Thoracic aorta endothelial cell (primary cell): ENCODE measurements around a stretch of chr6.

- CAGE, long polyA plus RNA: no peak
Observed at GRCh38 chr6:39878054-39878468, 56.2 kb downstream of the MOCS1 start.

DNA sequence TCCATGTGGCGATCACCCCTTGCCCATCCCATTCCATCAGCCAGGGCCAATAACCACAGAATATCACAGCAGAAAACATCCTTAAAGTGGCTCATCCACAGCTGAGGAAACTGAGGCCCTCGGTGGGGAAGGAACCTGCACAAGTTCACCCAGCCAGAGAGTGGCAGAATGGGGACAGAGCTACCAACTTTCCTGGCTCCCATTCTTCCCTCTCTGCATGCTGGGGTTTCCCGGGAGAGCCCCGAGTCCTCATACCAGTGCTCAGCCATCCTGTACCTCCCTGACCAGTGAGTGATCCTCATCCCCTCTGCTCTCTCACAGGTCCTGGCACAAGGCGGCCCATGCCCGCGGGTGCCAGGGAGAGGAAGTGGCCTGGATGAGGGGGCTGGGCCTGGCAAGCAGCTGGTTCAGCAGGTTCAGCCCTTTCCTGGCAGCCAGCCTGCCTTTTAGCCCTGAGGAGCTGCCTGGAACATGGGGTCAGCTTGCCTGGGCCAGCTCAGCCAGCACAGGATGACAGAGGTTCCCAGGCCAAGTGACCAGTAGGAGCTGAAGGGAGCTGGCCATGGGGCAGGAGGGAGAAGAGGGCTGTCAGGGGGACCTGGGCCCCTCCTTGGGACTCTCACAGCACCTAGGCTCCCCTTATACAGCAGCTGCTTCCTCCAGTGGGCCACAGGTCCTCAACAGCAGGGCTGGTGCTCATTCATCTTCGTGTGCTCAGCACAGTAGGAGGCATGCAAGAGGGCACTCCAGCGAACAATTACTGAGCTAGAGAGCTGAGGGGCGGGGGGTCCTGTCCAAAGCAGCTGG is 10.9 kb downstream of the MOCS1 start:
- CAGE, long polyA plus RNA: no peak

- CAGE, long polyA plus RNA: no peak
Observed at GRCh38 chr6:40998462-40999073, 40.5 kb downstream of the UNC5CL start.

DNA sequence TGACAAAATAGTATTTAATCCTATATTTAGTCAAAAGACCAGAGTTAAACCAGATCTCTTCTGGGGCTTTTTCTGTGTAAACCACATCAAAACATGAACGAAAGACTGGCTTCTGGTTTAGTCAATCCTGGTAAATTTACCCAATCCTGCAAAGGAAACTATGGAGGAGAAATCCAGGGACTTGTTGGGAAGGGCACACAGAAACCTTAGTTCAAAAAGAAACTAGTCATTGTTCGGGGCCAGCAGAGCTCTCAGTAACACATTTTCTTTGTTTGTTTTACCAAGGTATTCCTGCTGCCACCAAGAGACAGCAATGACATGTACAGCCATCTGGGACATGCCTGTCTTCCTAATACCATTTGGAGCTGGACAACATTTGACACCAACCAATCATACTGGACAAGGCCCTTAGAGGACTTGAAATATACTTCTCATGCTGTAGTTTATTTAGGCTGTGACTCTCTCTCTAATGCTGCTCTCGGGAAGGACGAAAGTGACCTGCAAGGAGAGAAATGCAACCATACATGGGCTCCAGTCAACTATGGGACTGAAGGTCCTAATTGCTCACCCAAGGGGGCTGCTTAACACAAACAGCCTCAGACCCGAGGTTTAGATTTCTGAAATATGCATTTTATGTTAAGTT is 8.2 kb downstream of the OARD1 start:
- CAGE, long polyA plus RNA: no peak

DNA sequence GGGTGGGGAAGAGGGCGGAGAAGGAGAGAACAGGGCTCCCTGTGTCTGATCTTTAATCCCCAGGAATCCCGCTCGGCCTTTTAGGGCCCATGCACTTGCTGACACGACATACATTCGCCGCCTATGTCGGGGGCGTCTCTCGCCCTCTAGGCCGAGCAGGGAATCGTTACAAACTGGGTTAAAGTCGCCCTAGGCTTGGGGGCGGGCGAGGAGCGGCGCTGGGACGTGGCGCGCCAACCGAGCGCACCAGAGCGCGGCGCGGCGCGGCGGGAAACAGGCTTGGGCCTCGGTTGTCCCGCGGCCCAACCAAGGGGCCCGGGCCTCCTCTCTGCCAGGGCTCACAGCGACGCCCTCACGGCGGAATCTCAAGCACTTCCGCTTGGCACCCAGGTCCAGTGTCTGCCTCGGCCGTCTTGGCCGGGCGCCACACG is 71.3 kb downstream of the NCR2 start:
- CAGE, long polyA plus RNA: no peak

DNA sequence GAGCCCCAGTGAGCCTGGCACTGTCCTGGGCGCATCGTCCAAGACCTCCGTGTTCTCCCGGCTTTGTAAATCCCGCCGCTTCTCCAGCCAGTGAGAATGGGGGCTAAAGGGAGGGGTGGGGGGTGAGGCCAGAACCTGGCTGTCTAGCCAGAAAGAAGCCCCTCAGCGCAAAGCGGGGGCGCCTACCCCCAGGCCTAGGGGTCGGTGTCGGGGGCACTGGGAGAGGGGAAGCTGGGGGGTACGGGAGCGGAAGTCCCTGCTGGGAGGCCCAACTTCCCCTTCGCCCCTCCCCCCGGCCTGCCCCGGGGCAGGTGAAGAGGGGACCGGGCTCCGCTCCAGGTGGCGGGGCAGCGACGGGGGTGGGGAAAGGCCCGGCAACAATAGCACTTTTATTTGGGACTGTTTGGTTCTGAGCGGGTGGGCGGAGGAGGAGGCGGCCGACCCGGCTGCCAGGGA is 91.9 kb downstream of the NCR2 start:
- CAGE, long polyA plus RNA: no peak

GRCh38 chr6:41565622-41565980 is 19.4 kb downstream of the FOXP4 start:
- CAGE, long polyA plus RNA: no peak

DNA sequence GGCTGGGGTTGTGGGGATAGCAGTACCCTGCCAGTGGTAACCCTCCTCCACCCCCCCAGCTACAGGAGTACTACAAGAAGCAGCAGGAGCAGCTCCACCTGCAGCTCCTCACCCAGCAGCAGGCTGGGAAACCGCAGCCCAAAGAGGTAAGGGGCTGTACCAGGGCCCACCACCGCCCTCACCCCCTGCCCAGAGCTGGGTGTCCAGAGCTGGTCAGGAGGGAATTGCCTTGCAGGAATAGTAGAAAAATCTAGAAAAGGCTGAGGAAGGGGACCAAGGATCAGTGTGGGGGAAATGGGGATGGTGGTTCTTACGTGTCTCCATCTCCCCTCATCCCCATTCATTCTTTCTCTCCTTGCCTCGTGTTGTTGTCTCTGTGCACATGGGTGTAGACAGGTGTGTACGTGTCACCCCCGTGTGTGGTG is 39.2 kb downstream of the FOXP4 start:
- CAGE, long polyA plus RNA: no peak

- CAGE, long polyA plus RNA: no peak
Observed at GRCh38 chr6:41637292-41638068, 788 bp upstream of the MDFI start.

DNA sequence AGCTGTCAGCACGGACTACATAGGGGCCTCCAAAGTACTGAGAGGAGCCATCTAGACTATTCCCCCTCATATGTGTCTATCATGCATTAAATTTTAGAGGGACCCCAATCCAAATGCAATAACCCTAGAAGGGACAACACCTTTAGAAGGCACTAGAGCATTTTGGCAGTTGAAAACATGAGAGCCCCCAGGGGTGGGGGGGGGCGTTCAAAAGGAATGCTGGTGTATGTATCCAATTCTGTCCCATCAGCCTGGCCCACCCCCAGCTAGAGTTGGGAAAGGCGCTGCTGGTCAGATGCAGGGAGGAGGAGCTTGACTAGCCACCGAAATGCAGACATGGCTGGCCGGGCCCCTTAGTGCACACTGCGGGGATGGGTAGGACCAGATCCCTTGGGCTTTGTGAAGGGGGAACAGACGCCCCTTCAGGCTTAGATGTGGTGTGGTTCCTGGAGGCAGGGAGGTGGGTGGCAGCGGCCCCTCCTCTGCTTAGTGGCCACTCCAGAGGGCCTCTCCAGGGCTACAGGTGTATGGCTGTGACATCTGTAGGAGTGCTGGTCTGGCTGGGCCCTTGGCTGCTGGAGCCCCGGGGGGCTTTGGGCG is 6.1 kb downstream of the CCND3 start:
- CAGE, long polyA plus RNA: no peak

DNA sequence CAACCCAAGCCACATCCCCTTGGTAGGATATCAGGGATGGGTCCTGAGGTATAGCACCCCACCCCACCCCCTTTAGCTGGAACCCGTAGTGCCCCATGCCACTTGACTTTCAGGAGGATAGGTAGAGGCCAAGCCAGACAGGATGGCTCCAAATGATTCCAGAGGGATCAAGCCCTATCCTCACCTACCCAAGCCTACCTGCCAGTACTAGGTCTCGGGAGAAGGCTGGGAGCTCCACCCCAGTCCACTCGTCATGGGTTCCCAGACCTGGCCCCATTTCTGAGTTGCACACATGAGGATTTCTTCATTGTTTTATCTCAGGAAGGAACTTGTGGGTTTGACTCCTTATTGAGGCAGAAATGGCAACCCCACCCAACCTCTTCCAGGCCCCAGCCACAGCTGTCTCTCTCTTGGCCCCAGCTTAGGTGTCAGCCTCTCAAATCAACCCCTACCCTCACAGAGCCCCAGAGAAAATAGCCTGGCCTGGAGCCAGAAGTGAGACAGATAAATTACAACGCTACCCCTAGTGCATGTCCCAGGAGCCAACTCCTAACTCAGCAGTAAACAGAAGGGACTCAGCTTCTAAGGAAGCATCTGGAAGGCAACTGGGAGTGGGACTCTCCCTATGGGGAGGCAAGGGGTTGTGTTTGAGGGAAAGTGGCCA is 3.5 kb downstream of the CCND3 start:
- CAGE, long polyA plus RNA: no peak

DNA sequence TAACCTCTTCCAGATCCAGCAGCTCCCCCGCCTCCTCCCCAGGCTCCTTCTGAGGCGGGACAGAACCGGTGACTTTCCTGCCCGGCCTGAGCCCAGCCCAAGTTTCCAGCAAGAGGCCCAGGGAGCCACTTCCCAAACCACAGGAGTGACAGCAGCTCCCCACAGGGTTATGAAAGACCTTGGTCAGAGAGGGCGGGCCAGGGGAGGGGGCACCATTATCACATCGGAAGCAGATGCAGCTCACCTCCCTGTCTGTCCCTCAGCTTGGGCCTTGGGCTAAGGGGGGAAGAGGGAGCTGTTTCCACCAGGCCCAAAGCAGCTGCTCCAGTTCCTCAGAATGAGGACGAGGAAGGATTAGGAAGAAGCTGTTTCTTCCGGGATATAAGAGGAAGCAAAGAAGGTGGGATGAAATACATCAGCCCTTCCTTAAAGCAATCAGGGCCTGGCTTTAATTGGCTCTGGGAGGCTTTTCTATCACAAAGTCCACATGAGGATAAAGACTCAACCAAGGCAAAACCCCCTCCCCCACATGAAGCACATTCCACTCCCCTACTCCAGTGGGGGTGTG is 2.1 kb downstream of the CCND3 start:
- CAGE, long polyA plus RNA: no peak

DNA sequence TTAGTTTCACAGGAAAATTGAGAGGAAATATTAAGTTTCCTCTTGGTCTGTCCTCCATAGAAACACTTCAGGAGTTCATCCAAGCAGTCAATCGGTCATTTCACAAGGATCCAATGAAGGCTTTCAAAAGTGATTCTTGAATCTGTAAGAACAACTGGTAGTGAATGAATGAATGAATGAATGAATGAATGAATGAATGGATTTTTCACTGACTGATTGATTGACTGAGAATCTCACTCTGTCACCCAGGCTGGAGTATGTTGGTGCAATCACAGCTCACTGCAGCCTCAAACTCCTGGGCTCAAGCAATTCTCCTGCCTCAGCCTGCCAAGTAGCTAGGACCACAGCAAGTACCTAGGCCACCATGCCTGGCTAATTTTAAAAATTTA is 39.4 kb upstream of the TAF8 start:
- CAGE, long polyA plus RNA: no peak

GRCh38 chr6:42041489-42042205 is 8.7 kb upstream of the TAF8 start:
- CAGE, long polyA plus RNA: no peak

DNA sequence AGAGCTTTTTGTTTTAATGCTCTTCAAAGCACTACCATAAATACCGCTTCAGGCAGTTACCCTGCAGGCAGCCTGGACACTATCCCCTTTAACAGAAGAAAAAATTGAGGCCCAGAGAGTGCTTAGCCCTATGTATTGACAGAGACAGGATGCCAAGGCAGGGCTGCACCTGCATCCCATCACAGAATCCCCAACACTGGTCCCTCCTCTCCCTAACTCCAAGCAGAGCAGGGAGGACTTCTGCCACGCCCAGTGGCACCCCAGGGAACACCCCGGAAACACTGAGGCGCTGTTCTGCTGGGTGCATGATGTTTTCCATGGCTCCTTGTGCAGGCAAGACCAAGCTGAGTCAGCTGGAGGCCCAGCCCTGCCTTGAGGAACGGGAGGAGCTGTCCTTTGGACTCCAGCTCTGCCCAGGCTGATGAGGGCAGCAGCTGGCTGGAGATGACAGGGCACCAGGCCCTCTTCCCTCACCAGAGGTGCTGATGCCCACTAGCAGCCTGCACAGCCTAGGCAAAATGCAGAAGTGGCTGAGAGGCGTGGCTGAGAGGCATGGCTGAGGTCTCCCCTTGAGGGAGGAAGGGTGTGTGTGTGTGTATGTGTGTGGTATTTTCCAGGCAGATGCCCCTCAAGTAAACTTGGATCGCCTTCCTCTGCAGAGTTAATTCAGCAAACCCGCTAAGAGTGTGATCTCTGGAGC is 2.5 kb downstream of the C6orf132 start:
- CAGE, long polyA plus RNA: no peak

- CAGE, long polyA plus RNA: no peak
Observed at GRCh38 chr6:42199924-42200558, 5.3 kb upstream of the GUCA1B start.

GRCh38 chr6:42224177-42224912 is 6.7 kb upstream of the MRPS10 start:
- CAGE, long polyA plus RNA: no peak

DNA sequence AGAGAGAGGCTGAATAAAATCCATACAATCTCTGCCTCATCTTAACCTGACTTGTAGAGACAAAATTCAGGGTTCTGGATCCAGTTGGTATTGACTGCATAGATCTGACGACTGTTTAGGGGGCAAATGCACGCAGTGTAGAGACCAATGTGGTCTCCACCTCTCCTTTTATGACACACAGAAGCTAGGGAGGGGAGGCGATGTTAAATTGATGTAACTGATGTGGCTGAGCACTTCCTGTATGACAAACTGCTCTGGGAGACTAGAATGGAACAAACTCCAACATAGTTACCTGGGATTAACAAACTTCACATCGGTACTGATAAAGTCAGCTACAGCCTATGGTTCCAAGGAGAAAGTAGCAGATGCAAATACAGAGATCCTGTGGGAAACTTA is 60.4 kb upstream of the MRPS10 start:
- CAGE, long polyA plus RNA: no peak

DNA sequence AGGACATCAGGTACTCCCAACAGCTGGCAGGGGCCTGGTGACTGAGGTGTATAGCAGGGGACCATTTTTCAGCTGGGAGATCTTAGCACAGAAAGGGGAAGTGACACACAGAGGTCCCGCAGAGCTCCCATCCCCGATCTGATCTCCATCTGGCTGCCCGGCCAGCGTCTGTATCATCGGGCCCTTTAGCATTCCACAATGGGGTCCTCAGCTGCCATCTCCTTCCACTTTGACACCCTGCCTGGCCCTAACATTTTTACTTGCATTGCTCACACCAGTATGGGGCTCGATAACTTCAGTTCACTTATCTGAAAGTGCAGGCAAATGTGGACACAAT is 84.0 kb downstream of the TRERF1 start:
- CAGE, long polyA plus RNA: no peak

GRCh38 chr6:42407195-42407760 is 44.4 kb downstream of the TRERF1 start:
- CAGE, long polyA plus RNA: no peak